Airway epithelial cell (primary cell): ENCODE data around the gene GPR25.

GRCh38 chr1:198682315-198682663 lies 43.4 kb downstream of the PTPRC start:
- RAMPAGE, long total RNA, result no peak

DNA sequence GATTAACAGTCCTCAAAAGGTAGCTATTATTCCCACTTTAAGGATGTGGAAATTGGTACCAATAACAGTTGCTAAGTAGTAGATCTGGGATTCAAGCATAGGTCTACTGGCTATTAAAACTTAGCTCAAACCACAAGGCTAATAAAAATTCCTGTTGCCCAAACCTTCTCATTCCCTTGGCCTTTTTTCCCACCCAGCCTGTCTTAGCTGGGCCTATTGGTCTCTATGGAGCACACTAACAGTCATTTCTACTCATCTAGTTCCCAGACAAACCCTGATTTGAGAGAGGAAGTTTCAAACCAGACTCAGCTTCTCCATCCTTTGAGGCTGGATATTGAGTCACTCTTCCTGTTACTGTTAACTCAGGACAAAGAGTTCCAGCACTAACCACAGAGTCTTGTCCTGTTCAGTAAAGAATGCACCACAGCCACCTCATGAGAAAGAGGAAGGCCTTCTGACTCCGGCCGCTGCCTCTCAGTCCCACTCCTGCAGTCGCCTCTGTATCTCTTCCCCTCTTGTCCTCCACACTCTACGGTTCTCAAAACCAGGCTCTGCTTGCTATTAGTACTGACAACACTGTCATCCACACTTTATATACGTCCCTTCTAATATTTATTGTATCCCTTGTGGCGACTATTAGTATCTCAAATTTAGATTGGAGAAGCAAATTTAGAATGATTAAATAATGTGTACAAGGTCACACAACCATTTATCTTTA lies 137.8 kb downstream of the PTPRC start:
- RAMPAGE, long total RNA, result no peak

DNA sequence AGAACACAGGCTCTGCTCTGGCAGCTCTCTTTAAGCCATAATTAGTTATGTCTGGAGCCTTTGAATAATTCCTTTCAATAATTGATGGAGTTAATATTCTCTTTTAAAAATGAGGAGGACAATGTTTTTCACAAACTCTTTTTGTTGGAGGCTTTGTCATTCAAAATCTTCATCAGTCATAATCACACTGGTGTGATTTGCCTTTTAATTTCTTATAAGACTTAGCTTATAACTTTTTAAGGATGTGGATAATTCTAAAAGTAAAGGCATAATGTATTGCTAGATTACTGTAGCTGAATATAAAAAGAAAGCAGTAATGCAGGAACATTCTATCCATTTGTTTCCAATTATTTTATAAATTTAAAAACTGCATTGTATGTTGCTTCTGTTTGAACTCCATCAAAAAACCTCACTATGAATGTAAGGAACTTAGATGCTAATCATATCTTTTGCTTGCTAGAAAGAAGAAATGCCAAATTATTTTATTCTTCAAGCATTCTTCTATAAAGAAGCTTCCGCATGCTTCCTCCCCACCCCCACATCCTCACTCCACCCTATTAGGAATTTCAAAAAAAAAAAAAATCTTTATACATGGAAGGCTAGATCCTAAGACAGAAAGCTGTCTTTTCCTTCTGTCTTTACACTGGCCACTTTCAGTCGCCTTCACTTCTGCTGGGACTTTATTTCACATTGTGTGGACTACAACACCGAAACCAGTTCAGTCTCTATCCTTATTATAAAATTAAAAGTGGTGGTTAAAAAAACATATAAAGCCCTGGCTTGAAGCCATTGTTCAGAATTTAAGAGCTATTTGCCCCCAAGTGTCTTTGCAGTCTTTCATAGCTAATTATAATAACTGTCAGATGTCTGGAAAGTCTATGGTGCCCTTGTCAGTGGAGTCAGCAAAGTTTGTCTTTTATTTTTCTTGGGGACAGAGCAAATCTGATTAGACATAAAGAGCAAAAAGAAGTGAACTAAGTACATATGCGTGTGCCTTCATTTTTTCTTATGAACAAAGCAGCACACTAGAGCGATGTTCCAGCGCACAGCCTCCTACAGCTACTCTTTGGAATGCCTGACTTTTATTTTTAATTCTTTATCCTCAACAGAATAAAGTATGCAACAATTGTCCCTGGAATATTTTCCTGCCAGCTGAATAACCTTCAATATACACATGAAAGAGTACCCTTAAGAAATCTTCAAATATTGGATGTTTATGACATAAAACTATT lies 297.5 kb downstream of the PTPRC start:
- RAMPAGE, long total RNA, result no peak

- RAMPAGE, long total RNA, result no peak
Measured at GRCh38 chr1:199448784-199449059, 578.8 kb upstream of the NR5A2 start.

- RAMPAGE, long total RNA, result no peak
Measured at GRCh38 chr1:200298180-200298818, 111.5 kb downstream of the ZNF281 start.

GRCh38 chr1:200406693-200407852 lies 2.8 kb downstream of the ZNF281 start:
- RAMPAGE, long total RNA, result no peak

DNA sequence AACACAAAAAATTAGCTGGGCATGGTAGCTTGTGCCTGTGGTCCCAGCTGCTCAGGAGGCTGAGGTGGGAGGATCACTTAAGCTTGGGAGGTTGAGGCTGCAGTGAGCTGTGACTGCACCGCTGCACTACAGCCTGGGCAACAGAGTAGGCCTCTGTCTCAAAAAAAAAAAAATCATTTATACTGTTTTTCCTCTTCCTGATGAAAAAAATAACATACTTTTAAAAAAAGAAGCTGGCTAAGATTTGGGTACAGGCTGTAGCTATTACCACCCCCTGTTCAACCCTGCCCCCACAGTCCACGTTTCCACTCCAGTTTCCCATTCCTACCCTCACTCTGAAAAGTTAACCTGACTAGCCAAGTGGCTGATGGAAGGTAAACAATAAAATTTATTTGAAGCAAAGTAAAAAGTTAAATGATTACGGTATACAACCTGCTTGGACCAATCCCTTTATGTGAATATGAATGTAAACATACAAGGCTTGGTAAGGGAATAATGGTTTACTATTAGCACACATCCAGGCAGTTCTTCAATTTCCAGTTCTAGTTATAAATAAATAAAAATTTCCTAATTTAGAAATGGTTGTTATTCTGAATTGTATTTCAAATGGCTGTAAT lies 9.6 kb upstream of the CAMSAP2 start:
- RAMPAGE, long total RNA, result no peak

DNA sequence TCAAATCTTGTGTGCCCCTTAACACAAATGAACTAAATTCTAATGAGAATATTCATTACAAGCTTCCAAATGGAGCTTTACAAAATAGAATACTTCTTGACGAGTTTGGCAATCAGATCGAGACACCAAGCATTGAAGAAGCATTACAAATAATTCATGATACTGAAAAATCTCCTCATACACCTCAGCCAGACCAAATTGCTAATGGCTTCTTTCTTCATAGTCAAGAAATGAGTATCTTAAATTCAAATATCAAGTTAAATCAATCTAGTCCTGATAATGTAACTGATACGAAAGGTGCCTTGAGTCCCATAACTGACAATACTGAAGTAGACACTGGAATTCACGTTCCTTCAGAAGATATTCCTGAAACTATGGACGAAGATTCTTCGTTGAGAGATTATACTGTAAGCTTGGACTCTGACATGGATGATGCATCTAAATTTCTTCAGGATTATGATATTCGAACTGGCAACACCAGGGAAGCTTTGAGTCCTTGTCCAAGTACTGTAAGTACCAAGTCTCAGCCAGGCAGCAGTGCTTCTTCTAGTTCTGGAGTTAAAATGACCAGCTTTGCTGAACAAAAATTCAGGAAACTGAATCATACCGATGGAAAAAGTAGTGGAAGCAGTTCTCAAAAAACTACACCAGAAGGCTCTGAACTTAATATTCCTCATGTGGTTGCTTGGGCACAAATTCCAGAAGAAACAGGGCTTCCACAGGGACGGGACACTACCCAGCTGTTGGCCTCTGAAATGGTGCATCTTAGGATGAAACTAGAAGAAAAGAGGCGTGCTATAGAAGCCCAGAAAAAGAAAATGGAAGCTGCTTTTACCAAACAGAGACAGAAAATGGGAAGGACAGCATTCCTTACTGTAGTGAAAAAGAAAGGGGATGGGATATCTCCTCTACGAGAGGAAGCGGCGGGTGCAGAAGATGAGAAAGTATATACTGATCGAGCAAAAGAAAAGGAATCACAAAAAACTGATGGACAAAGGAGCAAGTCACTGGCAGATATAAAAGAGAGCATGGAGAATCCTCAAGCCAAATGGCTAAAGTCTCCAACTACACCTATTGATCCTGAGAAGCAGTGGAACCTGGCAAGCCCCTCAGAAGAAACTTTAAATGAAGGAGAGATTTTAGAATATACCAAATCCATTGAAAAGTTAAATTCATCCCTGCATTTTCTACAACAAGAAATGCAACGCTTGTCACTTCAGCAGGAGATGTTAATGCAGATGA lies 24.1 kb upstream of the GPR25 start:
- RAMPAGE, long total RNA, result no peak

- RAMPAGE, long total RNA, result no peak
Measured at GRCh38 chr1:200866289-200867200, 6.2 kb upstream of the GPR25 start.

DNA sequence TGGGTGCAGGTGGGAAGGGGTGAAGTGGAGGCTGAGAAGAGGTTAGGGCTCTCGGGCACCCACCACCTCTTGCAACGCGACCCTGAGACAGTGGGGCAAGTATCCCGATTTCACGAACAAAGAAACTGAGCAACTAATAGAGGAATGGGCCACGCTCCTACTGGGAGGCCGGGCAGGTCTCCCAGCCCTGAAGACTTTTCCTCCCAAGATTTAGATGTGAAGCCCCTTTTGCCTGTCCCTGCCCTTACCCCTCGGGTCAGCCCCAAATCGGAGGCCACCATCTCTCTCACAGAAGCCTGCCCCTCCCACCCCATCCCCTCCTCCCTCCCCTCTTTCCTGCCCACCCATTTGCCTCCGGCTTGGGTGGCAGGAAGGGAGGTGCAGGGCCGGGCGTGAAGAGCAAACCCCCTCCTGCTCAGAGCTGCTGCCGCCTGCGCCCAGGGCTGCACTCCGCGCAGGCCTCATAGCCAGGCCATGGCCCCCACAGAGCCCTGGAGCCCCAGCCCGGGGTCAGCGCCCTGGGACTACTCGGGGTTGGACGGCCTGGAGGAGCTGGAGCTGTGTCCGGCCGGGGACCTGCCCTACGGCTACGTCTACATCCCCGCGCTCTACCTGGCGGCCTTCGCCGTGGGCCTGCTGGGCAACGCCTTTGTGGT lies at the start of gene GPR25:
GPR25 (plus strand) TSS at position 418 of the 656 bp plus-strand sequence.
- RAMPAGE, long total RNA, result no peak

DNA sequence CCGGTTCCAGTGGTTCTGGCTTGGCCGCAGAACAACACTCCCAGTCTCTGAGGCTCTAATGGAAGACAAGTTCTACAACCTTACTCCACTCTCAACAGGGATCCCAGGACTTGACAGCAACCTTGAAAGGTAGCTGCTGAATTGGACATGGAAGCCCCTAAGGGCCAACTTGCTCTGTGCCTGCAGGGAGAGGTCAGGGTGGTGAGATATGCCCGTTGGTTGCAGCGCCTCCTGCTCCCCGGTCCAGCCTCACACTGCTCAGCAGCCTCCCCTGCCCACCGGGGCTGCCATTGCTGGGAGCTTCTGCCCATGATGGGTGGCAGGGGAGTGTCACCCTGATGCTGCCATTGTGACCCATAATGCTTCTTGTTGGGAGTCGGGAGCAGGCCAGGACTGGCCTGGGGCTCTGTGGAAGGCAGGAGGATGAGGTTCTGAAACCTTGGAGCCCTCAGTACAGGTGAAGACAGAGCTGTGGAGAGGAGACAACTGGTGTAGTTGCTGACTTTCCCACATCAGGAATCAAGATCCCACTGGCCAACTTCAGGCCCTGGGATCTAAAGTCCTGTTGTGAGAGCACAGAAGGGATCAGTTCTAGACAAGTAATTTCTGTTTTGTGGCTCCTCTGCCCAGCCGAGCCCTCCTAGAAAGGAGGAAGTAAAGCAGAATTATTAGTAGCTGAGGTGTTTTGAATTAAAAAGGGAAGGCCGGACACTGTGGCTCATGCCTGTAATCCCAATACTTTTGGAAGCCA lies 8.0 kb downstream of the INAVA start:
- RAMPAGE, long total RNA, result no peak

DNA sequence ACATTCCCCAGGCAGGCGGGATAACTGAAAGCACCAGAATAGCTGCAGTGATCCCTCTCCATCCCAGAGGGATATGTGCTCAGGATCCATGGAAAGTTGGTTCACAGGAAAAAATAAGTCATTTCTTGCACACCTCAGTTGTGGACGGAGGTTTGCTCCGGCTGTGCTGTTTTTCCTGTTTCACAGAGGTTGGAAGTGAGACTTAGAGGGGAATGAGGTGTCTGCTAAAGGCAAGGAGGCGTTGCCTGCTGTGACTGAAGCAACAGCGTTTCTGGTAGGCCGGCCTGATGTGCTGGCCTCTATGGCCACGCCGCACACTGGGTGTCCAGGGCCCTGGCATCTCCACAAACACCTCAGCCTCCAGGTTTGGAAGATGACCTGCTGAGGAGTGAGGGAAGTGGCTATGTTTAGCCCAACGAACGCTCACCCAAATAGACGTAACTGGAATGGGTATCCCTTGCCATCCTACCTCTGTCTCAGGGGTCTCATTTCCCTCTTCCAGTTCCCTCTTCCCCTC lies 12.1 kb downstream of the CACNA1S start:
- RAMPAGE, long total RNA, result no peak

DNA sequence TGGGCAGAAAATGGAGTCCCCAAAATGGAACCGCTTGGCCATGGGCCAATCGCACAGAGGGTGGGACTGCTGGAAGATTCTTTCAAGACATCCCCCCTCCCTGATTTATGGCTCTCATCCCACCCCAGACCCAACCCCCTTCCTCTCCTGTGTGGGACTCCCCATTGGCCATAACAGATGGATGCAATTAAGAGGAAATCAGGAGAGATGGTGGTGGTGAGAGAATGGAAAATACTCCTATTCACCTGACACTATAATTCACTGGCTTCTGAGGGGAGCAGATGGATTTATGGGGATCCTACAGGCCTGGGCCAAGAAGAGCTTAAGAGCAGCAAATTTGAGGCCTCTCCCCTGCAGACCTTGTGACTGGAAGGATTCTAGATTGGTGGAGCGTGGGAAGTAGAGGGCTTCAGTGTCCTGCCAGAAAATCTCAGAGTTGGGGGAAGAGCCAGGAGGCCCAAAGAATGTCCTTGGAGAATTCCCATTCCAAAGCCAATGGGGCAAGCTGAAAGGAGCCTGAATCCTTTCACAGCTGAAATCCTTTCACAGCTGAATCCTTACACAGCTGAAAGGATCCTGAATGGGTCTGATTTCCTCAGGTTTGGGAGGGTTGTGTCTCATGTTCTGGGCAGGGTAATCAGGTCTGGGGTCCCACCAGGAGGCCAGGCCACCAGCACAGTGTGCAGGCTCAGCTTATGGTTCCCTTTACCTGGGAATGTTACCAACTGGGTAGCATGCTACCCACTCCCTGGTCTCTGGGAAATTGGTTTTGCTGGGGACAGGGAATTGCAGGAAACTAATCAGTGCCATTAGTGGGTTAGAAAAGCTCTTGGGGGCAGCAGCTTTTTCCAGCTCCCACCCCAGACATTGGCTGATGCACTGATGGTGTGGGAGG lies 1.9 kb downstream of the IGFN1 start:
- RAMPAGE, long total RNA, result no peak

DNA sequence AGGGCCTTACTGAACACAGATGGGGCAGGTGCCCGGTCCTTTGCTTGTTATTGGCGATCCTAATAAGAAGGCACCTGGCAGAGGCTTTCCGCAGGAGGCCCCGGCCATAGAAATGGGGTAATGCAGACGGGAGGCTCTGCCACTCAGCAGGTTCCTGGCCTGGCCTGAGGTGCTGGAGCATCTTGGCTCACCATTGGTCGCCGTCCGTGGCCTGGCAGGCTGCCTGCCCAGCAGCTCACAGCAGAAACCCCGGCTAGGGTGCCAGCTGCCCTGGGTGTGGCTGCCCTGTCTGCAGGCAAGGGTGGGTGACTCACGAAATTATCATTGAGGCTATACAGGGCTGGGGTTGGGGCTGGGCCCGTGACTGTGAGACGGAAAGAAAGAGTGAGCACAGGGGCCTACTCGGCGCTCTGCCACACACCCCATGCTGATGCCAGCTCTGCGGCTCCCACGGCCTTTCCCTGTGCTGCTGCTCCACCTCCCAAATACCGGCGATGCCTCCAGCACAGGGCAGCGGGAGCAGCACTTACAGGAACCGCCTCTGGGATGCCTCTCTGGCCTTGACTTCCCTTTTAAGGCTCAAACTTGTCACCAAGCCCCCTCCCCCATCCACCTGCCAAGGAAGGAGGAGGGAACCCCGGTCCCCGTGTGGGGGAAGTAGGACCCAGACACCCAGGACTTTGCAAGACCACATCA lies 8.0 kb upstream of the PKP1 start:
- RAMPAGE, long total RNA, result no peak

- RAMPAGE, long total RNA, result no peak
Measured at GRCh38 chr1:201369756-201369964, 7.8 kb downstream of the TNNT2 start.

DNA sequence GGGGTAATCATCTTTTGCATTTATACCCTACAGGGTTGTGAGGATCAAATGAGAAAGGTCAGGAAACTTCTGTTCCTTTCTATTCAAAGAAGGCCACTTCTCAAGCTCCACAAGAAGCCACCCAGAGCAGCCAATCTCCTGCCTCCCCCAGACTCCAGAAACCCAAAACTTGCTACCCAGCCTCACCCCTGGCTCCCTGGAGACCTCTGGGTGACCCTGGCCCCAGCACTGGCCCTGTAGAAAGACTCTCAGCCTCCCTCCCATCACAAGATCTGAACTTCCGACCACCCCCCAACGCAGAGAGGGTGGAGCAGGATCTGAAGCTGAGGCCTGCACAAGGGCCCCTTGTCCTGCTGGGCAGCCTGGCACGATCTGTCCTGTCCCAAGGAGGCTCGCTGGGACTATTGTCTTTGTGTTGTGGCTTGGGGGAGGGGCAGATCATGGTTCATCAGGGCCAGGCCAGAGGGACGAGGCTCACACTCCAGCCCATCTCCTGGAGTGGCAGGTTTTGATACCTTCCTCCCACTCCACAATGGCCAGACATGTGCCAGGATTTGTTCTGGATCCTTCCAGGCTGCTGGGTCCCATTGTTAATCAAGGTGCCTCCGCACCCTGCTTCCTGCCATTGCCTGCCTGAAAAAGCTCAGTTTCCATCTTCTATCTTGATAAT lies 20.0 kb downstream of the PHLDA3 start:
- RAMPAGE, long total RNA, result no peak

DNA sequence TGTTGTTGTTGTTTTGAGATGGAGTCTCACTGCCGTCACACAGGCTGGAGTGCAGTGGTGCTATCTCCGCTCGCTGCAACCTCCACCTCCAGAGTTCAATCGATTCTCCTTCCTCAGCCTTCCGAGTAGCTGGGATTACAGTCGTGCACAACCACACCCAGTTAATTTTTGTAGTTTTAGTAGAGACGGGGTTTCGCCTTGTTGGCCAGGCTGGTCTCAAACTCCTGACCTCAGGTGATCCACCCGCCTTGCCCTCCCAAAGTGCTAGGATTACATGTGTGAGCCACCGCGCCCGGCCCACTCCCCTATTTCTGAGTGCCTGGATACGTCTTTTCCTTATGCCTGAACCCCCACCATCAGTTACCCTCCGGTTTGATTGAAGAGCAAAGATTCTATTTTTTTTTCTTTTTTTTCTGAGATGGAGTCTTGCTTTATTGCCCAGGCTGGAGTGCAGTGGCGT lies 5.5 kb downstream of the PHLDA3 start:
- RAMPAGE, long total RNA, result no peak

GRCh38 chr1:201491242-201491483 lies 15.8 kb downstream of the CSRP1 start:
- RAMPAGE, long total RNA, result no peak

GRCh38 chr1:201492885-201493456 lies 14.0 kb downstream of the CSRP1 start:
- RAMPAGE, long total RNA, result no peak

DNA sequence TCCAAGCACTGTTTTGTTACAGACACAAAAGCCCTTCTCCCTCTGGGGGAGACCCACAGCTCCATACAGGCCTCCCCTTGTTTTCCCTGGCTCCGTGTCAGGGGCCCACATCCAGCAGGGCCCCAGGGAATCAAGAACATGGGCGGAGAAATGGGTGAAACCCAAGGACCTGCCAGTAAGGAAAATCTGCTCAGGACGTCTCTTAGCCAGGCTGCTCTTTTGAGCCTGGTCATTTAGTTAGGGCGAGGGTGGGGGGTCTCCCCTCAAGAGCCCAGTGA lies 6.7 kb downstream of the CSRP1 start:
- RAMPAGE, long total RNA, result no peak